NCI-H460 (cell line): Measurements from ENCODE around the gene STXBP6.

DNA sequence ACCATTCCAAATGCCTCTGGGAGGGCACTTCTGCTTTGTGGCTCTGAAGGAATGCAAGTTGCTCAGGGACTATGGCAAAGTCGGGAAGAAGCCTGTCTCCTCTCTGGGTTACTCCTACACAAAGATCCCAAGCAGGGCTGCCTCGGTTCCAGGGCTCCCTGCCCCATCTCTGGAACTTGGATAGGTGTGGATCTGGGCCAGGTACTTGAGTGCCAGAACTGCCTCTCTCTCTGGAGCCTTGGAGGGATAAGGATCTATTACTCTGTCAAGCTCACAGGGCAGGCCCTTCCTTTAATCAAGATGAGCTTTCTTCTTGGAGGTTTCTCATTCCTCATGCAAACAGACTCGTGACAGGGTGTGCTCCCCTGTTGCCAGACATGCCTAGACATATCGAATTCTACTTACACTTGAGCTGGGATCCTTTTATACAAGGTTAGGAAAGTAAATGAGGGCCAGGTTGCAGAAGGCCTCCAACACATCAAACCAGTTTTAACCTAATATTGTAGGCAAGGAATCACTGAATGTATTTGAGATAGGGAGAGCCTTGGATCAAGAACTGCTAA, 2.6 kb upstream of the NYNRIN start:
RAMPAGE:
- cytosol, long total RNA = no peak
- long total RNA = no peak
- nucleus, long total RNA = no peak

GRCh38 chr14:24432405-24433581, 3.0 kb downstream of the KHNYN start:
RAMPAGE:
- cytosol, long total RNA = no peak
- long total RNA = no peak
- nucleus, long total RNA = no peak

GRCh38 chr14:24436276-24437278, 6.0 kb downstream of the SDR39U1 start:
RAMPAGE:
- cytosol, long total RNA = no peak
- long total RNA = no peak
- nucleus, long total RNA = no peak

DNA sequence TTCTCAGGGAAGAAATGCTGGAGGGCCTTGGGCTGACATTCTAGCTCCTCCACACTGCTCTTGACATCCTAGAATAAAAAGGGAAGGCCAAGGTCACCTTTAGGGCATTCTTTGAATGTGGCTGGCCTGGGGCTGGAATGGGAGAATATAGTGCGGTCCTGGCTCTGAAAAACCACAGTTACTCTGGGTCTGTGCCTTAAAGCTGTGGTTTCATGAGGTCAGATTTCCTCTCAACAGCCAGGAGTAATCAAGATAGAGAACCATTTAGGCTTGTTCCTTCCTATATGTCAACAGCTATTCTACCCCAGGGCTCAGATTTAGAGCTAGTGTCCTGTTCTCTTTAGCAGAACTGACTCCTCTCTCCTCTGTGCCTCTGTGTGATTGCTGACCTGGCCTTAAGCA, 24.2 kb downstream of the CMA1 start:
RAMPAGE:
- cytosol, long total RNA = no peak
- long total RNA = no peak
- nucleus, long total RNA = no peak

RAMPAGE:
- cytosol, long total RNA = no peak
- long total RNA = no peak
- nucleus, long total RNA = no peak
Observed at GRCh38 chr14:24880053-24880419, 169.9 kb downstream of the STXBP6 start.

RAMPAGE:
- cytosol, long total RNA = no peak
- long total RNA = no peak
- nucleus, long total RNA = no peak
Observed at GRCh38 chr14:24974220-24974480, 75.8 kb downstream of the STXBP6 start.

DNA sequence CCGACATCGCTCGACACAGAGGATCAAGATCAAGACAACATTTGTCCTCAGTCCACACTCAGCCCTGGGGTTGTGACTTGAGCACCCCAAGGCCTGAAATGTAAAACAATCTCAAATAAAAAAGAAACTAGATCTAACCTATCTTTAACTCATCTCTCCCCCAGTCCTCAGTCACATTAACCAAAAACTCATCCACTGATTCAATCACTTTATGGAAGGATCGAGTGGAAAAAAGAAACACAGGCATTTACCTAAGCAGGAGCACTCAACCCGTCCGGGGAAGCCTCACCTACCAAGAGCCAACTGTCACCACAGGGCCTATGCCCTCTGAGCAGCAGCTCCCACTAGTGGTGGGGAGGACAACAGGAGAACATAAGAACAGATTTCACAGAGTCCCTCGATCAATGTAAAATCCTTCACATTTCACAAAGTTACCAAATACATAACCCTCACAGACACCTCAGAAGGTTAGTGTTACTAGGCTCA, 17.6 kb downstream of the STXBP6 start:
RAMPAGE:
- cytosol, long total RNA = no peak
- long total RNA = no peak
- nucleus, long total RNA = no peak

DNA sequence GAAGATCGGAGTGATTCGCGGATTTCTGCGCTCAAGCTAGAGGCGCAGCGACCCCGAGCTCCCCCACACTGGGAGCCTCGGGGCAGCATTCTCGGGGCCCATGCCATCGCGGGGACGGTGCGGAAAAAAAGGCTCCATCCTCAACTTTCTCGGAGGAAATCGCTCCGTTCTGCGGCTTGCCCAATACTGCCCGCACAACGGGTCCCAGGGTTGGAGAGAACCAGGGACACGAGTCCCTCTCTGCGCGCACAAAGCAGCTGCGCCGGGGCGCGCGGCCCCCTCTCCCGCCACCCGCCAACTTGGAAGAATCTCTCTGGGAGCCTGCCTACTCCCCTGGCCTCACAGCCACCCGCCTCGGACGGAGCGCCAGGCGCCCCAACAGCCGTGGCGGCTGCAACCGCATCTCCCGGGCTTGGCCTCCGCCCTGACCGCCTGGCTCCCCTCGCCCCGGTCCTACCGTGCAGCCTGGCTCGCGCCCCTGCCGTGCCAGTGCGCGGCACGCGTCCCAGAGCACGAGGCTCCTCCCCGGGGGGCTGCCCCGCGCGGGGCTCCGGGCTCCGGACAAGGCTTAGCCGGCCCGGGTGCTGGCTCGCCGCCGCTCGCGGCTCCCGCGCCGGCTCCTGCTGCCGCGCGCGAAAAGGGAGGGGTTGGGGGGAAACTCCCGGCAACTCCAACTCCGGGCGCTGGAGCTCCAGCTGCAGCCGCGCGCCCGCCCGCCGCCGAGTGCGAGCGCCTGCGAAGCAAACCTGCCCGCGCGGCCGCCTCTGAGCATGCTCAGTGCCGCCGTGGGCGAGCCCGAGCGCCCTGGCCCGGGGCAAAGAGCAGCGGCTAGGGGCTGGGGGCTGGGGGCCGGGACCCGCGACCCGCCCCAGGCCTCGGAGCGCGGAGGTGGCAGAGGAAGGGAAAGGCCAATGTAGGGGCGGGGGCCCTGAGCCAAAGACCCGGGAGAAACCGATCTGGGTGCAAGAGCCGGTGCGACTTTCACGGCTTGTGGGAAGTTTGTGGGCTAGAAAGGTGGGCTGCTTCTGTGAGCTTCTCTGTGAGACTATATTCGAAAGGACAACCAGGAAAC, at the start of gene STXBP6:
Gene STXBP6, minus strand, starts transcription at position 727 of the 1,072 bp plus-strand sequence.
RAMPAGE:
- cytosol, long total RNA = start-site peak on the minus strand centred at position 497 of the sequence, 39 bp wide, 25 and 45 reads in 2 replicates
- long total RNA = no peak
- nucleus, long total RNA = no peak

DNA sequence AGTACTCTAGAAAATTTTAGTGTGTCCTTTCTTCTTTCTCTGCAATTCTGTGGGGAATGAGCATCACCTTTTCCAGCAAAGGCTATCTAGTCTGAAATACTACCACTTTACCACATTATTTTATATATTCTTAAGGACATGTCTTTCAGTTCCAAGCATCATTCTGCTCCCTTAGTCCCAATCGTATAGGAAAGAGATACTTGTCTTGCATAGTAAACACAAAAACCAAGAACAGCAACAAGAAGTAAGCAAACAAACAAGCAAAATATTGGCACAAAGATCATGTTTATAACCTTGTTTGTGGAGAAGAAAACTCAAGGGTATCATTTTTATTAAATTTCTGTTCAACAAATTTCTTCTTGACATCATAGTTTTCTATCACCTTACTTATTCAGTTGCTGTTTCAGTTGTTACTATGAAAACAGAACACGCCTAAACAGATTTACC, 260.5 kb downstream of the NOVA1 start:
RAMPAGE:
- cytosol, long total RNA = no peak
- long total RNA = no peak
- nucleus, long total RNA = no peak

GRCh38 chr14:26596388-26597104, 1.3 kb downstream of the NOVA1 start:
RAMPAGE:
- cytosol, long total RNA = no peak
- long total RNA = no peak
- nucleus, long total RNA = no peak

GRCh38 chr14:28264240-28264881, 502.2 kb upstream of the FOXG1 start:
RAMPAGE:
- cytosol, long total RNA = no peak
- long total RNA = no peak
- nucleus, long total RNA = no peak

RAMPAGE:
- cytosol, long total RNA = no peak
- long total RNA = no peak
- nucleus, long total RNA = no peak
Observed at GRCh38 chr14:28317854-28318675, 448.5 kb upstream of the FOXG1 start.

DNA sequence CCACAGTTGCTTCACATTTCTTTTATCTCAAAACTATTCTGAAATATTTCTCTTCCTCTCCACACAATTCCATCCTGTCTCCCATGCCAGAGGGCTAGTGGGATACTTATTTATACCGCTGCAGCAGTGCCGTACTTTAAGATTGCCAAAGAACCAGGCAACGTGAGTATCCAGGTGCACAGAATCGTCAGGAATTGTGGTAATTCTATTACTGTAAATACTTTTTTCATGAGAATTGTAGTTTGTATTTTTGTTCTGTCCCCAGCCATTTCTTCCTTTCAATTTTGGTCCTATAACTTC, 188.7 kb upstream of the FOXG1 start:
RAMPAGE:
- cytosol, long total RNA = start-site peak on the plus strand centred at position 137 of the sequence, 7 bp wide, 24 and 30 reads in 2 replicates
- long total RNA = no peak
- nucleus, long total RNA = no peak

RAMPAGE:
- cytosol, long total RNA = no peak
- long total RNA = no peak
- nucleus, long total RNA = no peak
Observed at GRCh38 chr14:29636075-29636678, 291.5 kb downstream of the PRKD1 start.

DNA sequence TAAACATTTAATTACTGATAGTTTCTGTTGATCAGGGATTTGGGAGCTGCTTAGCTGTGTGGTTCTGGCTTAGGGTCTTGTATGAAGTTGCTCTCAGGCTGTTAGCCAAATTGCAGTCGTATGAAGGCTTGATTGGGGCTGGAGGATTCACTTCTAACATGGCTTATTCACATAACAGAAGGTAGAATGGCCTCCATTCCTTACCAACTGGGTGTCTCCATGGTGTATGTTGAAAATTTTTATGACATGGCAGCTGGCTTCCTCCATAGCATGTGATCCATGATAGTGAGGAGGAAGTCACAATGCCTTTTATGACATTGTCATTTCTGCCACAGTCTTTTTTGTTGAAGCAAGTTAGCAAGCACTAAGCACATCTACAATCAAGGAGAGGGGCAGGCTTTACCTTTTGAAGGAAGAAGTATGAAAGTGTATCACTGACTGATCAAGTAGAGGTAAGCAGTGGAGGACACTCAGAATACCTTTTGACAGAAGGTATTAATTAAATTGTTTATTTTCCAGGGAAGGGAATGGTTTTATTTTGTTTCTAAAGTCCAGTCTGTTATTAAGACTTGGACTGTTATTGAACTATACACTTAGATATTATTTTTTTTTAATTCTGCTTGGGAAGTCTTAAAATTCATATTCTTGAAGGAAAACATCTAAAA, 18.6 kb downstream of the G2E3 start:
RAMPAGE:
- cytosol, long total RNA = no peak
- long total RNA = no peak
- nucleus, long total RNA = no peak

RAMPAGE:
- cytosol, long total RNA = no peak
- long total RNA = no peak
- nucleus, long total RNA = no peak
Observed at GRCh38 chr14:30621025-30622100, 756 bp upstream of the SCFD1 start.

RAMPAGE:
- cytosol, long total RNA = no peak
- long total RNA = no peak
- nucleus, long total RNA = no peak
Observed at GRCh38 chr14:30654905-30655706, 33.0 kb downstream of the SCFD1 start.

DNA sequence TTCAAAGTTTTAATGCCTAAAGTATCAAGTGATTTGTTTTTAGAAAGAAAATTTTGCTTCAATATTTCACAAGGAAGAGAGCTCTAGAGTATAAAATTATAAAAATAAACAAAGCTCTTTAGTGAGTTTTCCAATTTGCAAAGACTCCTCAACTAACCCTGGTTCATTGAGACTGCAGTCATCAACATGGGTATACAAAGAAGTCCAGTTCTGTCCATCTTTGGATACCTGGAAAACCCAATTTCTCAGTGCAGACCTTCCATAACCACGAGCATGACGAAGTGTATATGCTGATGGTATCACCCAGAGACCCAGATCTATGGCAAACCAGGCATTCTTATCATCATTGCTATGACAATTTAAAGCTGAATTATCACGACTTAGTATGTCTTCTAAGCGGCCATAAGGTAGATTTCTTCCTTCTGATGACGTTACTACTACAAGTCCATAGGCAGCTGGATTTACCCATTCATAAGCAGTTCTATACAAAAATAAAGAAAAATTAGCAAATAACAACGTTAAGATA, 72.8 kb downstream of the HECTD1 start:
RAMPAGE:
- cytosol, long total RNA = no peak
- long total RNA = no peak
- nucleus, long total RNA = no peak

DNA sequence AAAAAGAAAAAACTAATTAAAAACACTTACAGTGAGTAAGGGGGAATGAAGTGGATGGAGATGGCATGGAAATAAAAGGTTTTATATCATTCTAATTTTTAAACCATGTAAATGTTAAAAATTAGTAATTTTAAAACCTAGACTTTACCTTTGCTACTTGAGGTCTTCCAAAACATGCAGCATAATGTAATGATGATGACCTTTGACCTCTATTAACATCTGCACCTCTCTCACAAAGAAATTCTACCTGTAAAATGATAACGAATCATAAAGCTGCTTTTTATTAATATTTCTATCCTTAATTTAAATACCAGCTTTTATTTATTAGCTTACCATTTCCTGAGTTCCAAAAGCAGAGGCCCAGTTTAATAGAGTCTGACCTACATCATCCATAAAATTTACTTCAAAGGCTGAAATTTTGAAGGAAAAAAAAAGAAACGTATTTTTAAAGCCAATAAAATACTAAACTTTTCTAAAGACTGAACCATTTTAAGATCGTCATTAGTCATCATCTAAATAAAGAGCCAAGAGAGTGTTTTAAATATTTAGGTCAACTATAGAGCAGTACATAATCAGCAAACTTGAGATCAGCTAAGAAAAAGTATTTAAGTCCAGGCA, 35.8 kb downstream of the HECTD1 start:
RAMPAGE:
- cytosol, long total RNA = no peak
- long total RNA = no peak
- nucleus, long total RNA = no peak

RAMPAGE:
- cytosol, long total RNA = no peak
- long total RNA = no peak
- nucleus, long total RNA = no peak
Observed at GRCh38 chr14:32155652-32156586, 78.8 kb downstream of the ARHGAP5 start.